CD14-positive monocyte (primary cell): ENCODE results near the genes MTMR12, PRLR and IL7R.

DNA sequence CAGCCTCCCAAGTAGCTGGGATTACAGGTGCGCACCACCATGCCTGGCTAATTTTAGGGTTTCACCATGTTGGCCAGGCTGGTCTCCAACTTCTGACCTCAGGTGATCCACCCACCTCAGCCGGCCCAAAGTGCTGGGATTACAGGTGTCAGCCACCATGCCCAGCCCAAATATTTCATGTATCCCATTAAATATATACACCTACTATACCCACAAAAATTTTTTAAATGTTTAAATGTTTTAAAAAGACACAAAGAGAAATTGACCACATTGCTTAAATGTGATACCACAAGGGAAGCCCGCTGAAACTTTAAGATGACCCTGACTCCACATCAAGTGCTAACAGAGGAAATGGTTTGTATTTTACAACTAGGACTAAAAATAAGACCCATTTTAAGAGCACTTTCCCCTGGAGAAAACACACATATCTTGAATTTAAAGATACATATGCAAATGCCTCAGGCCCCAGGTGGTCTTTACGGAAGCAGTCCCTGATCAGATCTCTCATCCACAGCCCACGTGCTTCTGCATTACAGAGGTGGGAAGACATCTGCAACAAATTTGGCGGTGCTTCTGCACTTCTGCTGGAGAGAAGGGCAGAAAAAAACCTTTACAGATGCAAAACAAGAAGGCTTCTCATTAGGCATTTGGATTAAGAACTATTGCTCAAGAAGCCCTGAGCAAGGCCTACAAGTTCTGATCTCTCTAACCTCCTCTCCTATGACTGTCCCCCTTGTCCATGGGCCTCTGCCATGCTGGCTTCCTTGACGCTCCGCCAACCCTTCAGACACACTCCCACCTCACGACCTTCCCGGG lies 1.5 kb downstream of the MTMR12 start:
- CAGE, long polyA plus RNA: no peak

DNA sequence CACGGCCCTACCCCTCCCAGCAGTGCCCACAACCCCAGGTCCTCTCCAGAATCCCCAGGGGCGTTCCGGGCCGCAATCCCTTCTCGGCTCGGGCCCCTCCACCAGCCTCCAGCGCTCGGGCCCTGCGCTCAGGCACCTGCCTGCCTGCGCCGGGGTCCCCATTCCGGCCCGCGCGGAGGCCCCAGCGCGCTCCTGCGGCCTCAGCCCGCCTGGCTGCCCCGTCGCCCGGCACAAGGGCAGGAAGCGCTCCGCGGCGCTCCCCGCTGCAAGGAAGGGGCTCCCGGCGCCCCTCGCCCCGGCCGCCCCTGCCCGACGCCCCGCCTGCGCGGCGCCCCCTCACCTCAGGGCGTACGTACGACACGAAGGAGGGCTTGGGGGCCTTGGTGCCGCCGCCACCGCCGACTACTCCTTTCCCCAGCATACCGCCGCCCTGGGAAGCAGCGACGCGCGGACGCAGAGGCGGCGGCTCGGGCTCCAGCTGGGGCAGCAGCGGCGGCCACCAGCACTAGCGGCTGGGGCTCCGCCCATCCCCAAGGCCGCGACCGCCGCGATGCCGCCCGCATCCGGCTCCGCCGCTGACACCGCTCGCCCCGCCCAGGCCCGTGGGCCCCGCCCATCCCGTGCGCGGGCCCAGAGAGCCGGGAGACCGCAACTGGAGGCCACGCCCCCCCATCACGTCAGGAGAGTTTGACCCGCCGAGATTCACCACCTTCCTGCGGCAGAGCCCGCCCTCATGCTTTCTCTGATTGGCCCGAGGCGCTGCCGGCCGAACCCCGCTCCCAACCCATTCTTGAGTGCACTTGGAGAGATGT lies at the start of gene MTMR12:
MTMR12 (minus strand) TSS at position 522 of the 812 bp plus-strand sequence.
- CAGE, long polyA plus RNA: no peak

GRCh38 chr5:32395055-32395560 lies 49.4 kb downstream of the ZFR start:
- CAGE, long polyA plus RNA: no peak

- CAGE, long polyA plus RNA: no peak
Measured at GRCh38 chr5:32414859-32415279, 29.7 kb downstream of the ZFR start.

DNA sequence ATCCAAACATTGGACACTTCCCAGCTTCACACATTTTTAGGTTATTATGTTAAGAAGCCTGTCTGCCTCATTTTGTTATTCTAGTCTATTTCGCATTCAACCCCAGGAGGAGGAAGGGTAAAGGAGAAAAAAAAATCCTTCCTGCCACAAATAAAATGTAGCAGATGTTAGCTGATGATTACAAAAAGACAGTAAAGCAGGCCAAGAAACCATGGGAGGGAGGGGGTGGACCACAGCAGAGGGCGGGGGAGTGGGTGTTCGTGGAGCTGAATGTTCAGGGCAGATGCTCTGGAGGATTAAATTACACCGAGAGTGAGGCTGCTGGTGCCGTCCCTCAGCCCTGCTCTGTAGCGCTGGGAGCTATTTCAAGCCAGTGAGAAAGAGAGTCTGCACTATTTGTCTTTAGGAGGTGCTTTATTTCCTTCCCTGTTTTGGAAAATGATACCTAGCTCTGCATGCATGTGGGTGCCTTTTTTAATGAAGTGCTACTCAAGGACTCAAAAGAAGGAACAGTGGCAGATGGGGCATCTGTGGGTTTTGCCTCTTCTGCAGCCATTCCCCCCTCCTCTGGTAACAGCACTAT lies 60.7 kb upstream of the ZFR start:
- CAGE, long polyA plus RNA: no peak

DNA sequence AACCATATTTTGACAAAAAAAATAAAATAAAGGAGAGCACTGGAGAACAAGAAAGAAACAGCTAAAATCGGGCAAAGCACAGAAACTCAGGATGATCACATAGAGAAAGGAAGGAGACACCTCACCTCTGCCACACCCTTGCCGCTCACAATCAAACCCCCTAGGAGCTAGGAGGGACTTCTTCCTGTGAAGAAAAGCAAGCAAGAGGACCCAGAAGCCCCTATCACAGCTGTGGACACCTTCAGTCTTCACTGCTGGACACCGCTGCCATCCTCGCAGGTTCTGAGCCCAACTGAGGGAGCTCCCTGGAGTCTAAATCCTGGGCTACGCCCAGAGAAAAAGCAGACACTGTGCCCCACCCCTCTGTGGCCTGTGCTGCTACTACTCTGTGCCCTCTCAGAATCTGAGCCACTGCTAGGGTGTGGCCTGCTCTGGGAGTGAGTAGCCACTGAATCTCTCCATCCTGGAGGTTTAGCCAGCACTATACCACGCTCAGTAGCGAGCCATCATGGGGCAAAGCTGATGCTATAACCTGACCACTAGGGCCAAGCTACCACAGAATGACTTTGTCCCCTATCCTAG lies 338.1 kb downstream of the NPR3 start:
- CAGE, long polyA plus RNA: no peak

DNA sequence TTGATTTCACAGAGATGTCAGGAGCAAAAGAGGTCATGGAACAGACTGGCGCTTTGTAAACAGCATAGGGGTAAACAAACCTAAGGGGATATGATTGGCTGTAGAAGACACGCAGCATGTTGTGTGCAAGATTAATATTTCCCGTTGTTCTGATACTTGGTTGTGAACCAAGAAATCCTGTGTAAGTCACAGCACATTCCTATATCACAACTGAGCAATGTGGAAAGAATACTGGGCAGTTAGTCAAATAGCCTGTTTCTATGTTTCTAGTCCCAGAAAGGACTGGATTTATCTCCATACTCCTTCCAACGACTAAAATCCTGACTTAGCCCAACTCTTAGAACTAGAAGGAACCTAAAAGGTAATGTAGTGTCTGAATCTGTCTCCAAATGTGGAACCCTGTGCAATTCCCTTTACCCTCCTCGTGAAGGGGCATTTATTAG lies 3.1 kb downstream of the ADAMTS12 start:
- CAGE, long polyA plus RNA: no peak

DNA sequence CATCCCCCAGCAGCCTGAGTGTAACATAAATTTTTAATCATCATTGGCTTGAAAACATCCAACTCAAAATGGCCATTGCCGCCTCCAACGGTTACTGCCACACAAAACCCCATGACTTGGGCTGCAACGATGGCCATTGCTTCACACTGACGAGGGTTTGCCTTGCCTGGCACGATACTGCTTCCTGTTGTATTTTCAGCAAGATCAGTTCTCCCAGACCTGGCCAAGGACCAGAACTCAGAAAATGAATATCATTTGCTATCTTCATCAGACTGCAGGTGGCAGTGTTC lies 10.6 kb downstream of the AMACR start:
- CAGE, long polyA plus RNA: no peak

- CAGE, long polyA plus RNA: no peak
Measured at GRCh38 chr5:34006729-34007504, 933 bp downstream of the AMACR start.

DNA sequence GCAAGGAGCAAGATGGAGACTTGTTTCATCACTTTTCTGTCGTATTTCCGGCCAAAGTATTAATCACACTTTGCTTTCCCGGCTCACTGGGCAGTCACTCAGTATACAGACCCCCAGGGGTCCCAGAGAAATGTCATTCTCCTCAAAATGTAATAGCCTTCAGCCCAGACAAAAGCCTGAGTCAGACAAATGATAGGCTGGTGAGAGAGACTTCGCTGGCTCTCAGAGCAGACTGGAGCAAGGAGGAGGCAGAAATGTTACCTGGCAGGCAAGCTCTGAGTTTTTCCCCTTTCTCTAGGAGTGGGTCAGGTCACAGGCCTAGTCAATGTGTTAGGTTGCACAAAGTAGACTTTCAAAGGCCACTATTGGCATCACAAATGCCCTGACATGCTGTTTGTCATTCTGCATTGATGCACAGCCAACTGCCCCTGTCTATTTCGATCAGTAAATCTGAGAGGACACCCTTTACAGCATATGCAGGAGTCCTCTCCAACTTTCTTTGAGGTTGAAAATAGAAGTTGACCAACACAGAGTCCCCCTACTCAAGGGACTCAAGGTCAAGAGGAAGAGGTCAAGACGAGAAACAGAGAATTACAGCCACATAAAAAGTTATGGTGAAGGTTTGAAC lies 15.5 kb upstream of the C1QTNF3 start:
- CAGE, long polyA plus RNA: no peak

GRCh38 chr5:34487063-34488019 lies 168.8 kb upstream of the RAI14 start:
- CAGE, long polyA plus RNA: no peak

DNA sequence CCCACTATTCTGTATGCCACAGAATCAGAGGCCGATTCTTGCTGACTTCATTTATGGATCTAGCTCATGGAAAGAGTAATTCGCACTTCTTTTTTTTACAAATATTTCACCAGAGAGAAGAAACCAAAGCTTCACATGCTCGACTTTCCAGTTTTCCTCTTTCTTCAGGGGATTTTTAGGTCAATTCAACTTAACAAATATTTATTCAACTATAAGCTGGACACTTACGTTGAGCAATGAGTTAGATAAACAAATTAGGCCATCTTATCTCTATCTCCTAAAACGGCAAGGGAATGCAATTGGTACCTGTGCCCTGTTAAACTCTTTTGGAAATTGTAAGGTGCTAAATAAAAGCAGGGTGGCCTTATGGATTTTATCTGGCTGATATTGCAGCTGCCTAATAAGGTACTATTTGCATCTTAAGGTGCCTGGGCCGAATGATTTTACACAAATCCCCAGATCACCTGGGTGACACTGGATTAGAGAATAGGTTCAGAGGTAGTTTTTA lies 145.0 kb upstream of the RAI14 start:
- CAGE, long polyA plus RNA: no peak

- CAGE, long polyA plus RNA: no peak
Measured at GRCh38 chr5:34685412-34686228, 29.5 kb downstream of the RAI14 start.

GRCh38 chr5:34695560-34695902 lies 39.4 kb downstream of the RAI14 start:
- CAGE, long polyA plus RNA: no peak

DNA sequence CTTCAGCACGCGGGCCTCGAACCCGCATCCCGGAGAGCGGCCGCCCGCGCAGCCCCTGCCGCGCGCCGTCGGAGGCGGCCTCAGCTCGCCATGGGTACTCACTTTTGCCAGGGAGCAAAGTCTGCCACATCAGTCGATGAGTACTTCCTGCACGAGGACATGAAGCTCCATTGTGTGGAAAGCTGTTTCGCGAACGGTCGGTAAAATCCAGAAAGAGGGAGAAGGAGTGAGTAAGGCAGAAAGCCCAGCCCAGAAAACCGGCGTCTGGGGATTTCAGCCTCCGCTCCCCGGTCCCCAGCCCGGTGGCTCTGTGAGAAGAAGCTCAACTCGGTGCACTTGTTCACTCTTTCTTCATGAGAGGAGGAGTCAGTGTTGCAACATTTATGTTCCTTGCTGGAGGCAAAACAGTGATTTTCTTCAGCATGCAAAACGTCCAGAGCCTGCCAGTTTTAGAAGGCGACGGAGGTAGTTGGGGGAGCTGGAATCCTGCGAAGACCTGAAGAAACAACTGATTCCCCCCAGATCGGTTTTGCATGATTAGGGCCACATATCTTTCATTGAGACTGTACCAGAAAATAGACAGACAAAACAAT lies at the start of gene PRLR:
PRLR (minus strand) TSS at position 322 of the 593 bp plus-strand sequence.
- CAGE, long polyA plus RNA: no peak

GRCh38 chr5:35404849-35405419 lies 174.6 kb upstream of the PRLR start:
- CAGE, long polyA plus RNA: no peak

GRCh38 chr5:35803920-35804526 lies 52.7 kb upstream of the IL7R start:
- CAGE, long polyA plus RNA: no peak

DNA sequence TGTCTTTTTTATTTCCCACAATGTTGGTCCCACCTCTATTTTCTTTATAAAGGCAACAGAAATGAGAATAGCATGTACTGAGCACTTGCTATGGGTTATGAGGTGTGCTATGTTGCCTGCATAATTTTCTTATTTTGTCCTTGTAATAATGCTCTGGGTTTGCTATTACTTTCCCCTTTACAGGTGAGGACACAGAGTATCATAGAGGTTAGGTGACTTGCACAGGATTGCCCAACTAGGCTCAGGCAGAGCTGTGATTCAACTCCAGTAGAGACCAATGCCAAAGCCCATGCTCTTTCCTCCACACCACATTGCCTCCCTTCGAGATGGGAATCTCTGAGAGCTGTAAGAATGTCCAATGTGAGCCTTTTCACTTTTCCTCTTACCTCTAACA lies 39.5 kb upstream of the IL7R start:
- CAGE, long polyA plus RNA: no peak

- CAGE, long polyA plus RNA: no peak
Measured at GRCh38 chr5:35856550-35857410, at the start of gene IL7R. TSS of gene IL7R (plus strand) at chr5:35856891.

- CAGE, long polyA plus RNA: no peak
Measured at GRCh38 chr5:36606017-36606258, 468 bp upstream of the SLC1A3 start.